ENCODE measurements around the gene SH3RF3.

DNA sequence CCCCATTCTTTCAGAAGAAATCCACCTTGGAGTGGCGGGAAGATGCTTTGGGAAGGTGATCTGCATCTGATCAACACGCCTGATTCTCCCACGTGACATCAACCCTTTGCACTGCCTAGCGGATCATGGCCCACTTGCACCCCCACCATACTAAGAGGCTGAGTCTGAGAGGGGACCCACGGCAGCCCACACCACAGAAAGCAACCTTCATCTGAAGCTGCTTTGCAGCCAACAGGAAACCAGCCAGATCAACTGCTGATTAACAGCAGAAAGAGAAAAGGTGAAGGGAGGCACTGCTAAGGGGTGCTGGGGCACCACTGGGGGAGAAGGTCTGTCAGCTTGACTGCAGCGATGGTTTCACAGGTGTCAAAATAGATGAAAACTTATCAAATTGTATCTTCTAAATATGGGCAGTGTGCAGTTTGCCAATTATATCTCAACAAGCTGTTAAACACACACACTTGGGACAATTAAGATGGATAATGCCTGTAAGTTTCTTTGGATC, 29.1 kb downstream of the ECRG4 start:
- RRBS = no CpG with 5 or more reads among the region's 6 CpGs

- RRBS = no CpG with 5 or more reads among the region's 8 CpGs
Measured at GRCh38 chr2:106137923-106138498, 56.1 kb downstream of the UXS1 start.

DNA sequence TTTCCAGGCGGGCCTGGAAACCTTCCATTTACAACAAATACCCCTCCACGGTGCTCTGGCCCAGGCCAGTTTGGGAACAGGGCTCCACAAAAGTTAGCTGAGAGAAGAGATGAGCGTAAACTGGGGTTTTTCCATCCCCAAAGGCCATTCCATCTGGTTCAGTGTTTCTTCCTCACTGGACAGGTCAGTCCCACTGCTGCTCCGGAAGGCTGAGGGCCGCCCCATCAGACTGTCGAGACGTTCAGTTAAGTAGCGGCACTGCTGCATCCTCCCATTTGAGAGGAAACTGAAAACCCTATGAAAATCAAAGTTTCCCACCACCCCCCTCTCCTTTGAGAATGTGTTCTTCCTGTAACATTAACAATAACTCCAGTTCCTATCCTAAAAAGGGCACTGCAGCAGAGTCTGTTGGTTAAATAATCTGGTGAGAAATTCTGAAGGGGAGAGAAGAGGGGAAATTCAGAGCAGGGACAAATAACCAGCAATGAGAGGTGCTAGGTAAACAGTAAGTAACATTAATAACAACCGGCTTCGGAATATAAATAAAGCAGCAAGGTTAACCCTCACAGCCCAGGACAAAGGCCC, 55.5 kb downstream of the UXS1 start:
- RRBS = no CpG with 5 or more reads among the region's 10 CpGs

DNA sequence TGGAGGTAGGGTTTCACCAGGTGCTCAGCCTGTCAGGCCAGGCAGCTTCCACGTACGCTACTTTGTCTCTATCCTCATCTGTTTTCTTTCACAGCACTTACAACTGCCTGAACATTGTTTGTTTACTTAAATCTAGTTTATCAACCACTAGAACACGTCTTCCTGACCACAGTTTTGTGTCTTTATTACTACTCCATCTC, 11.4 kb upstream of the UXS1 start:
- RRBS = no CpG with 5 or more reads among the region's 3 CpGs

GRCh38 chr2:106338199-106338455, 130.1 kb downstream of the RGPD3 start:
- RRBS = no CpG with 5 or more reads among the region's 3 CpGs

GRCh38 chr2:106536986-106537635, 49.9 kb downstream of the CD8B2 start:
- RRBS = no CpG with 5 or more reads among the region's 5 CpGs

DNA sequence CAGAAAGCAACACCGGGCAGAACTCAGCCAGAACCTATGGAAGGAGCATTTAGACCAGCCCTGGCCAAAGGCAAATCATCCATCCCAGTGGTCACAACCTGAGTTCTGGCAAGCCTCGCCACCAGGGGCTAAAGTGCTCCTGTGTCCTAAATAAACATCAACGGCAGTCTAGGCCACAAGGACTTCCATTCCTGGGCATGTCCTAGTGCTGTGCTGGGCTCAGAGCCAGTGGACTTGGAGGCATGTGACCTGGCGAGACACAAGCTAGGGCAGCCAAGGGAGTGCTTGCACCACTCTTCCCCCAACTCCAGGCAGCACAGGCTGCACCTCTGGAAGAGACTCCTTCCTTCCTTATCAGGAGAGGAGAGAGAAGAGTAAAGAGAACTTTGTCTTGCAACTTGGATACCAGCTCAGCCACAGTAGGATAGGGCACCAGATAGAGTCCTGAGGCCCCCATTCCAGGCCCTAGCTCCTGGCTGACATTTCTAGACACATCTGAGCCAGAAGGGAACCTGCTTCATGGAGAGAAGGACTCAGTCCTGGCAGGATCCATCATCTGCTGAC, 68.9 kb downstream of the ST6GAL2 start:
- RRBS = no CpG with 5 or more reads among the region's 4 CpGs

- RRBS = no CpG with 5 or more reads among the region's 12 CpGs
Measured at GRCh38 chr2:108316568-108317170, 28.0 kb downstream of the SULT1C2 start.

DNA sequence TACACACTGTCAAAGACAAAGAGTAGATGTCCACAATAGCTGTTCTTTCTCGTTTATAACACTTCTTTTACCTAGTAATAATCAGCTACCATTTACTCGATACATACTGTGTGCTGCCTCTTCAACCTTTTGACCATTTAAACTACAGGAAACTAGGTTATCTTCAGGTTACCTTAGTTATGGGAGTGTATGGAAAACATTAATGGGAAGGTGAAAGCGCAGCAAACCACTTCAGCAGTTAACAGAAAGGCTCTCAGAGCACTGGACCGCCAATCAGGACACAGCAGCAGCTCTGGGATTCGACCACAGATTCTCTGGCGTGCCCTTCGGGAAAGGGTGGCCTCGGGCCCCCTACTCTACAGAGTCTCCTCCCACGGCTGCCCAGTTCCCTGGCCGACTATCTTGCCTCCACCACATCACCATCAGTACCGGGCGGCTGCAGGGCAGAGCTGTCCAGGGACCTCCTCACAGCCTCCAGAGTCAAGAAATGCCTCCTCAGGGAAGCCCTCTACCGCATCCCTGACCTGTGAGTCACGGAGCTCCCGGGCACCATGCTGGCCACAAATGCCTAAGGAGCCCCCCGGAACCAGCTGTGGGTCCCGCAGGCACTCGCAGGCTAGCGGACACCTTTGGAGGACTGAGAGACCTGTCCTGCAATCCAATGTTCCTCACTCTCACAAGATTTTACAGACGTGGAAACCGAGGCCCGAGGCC, 611 bp upstream of the GCC2 start:
- RRBS = 6% methylated on average over 3 of the region's 22 CpGs

GRCh38 chr2:108591141-108591795, 57.0 kb downstream of the LIMS1 start:
- RRBS = no CpG with 5 or more reads among the region's 7 CpGs

- RRBS = no CpG with 5 or more reads among the region's 6 CpGs
Measured at GRCh38 chr2:108594745-108595799, 60.8 kb downstream of the LIMS1 start.

GRCh38 chr2:108595800-108596098, 61.5 kb downstream of the LIMS1 start:
- RRBS = no CpG with 5 or more reads among the region's 2 CpGs

DNA sequence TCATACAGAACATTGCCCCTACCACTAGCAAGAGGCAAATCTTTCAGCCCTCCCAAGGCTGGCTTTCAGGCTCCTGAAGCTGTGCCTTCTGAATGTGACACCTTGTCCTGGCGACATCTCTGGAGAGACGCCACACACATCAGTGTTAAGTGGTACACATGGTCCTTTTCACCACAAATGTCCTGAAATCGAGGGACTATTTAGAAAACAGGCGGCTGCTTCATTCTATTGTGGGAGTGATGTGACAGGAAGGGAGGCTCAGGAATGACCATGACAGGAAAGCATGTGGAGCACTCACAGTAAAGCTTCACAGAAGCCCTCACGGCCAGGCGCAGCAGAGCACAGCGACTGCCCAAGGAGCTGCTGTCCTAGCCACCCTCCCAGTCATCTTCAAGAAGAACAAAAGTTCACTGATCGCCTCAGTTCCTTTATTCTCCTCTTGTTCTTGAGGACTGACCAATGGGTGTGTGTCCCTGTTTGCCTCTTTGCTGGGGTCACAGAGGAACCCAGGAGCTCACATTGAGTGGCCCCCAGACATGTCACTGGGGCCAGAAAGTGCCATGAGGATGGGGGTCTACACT, 84.7 kb upstream of the RANBP2 start:
- RRBS = no CpG with 5 or more reads among the region's 8 CpGs

GRCh38 chr2:108774105-108774459, 12.5 kb upstream of the CCDC138 start:
- RRBS = no CpG with 5 or more reads among the region's 3 CpGs

DNA sequence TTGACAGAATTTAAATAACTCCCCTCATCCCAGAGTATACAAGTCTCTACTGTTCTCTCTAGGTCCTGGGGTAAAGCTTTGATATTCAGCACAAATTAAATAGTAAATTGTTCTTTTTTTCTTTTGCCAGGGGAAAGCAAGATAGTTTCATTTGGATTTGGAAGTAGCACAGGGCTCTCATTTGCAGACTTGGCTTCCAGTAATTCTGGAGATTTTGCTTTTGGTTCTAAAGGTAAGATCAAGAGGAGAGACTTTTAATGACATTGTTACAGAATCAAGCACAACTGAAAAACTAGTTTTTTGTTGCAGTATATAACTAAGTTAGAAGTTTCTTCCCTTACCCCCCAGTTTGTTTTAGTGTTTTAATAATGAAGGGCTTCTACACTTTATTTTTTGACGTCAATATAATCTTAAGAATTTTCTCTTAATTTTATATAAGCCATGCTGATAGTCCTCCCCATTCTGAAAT, 9.5 kb upstream of the CCDC138 start:
- RRBS = no CpG with 5 or more reads among the region's 1 CpG

GRCh38 chr2:109032280-109032570, 43.2 kb upstream of the EDAR start:
- RRBS = no CpG with 5 or more reads among the region's 6 CpGs

DNA sequence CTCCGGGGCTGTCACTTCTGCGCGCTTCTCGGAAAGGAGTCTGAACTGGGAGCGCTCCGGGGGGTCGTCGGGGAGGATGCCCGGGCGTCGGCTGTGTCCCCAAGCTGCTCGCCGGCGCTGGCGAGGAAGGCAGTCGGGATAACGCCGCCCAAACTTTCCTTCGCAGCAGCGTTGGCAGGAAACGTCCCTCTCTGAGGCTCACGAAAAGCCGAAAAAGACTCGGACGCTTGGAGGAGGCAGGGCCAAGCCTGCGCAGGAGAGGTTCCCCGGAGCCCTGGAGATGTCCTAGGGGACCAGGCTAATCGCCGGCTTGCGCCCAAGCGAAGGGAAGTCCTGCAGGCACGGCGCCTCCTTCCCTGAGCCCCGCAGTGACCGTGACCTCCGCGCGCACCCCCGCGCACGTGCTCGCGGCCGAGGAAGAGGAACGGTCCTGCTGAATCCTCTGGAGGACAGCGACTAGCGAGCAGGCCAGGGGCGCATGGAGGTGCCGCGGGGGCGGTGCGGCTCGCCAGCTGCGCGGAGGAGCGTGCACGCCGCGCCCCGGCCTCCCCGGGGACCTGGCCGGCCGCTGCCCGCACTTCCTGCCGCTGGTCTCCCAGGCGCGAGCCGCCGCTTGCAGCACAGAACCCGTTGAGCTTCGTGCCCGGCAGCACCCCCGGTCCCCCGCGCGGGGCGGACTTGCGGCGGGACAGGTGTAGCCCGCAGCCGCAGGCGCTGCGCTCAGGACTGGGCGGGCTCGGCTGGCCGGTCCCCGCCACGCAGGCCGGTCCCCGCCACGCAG, at the start of gene SH3RF3:
SH3RF3 (plus strand) TSS at position 621 of the 781 bp plus-strand sequence.
- RRBS = under 1% methylated on average over 28 of the region's 91 CpGs

DNA sequence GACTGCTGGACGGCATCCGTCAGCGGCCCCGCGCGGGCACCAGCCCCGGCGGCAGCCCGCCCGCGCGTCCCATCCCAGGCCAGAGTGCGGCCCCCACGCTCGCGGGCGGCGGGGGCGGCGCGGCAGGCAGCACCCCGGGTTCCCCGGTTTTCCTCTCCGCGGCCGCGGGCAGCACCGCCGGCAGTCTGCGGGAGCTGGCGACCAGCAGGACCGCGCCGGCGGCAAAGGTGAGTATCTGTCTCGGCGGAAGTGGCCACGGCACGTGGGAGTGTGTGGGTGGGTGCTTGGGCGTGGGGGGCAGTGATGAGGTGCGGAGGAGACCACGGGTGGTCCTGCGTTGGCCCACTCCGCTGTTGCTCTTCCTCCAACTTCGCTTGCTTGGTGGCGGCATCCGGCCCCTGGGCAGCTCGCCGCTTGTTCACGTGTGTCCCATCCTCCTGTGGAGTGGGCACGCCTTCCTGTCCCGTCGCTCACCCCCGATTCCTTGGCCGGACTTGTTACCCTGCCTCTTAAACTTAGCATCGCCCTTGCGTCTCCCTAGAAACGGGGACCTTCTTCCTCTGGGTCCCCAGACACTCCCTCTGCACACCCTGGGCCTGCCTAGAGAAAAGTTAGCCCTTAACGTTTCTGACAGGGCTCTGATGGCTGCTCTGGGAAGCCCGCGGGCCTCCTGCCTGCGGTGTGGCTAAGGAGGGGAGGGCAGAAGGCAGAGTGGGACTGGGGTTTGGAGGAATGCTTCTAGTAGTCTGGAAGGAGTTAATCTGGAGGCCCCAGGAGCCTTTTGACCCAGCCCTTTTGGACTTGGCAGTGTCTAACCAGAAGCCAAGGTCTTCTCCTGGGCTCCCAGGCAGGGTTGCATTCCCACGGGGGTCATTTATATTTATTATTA, 1.1 kb downstream of the SH3RF3 start:
- RRBS = under 1% methylated on average over 23 of the region's 63 CpGs

DNA sequence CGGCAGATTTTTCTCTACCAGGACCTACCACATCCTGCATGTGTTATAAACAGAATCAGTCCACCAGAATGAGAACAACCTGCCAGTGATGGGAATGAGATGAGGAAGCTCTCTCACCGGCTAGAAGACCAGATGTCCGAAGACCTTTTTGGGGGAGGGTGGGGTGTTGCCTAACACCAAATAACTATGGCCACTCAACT, 88.5 kb downstream of the SH3RF3 start:
- RRBS = 54% methylated on average over 2 of the region's 3 CpGs

DNA sequence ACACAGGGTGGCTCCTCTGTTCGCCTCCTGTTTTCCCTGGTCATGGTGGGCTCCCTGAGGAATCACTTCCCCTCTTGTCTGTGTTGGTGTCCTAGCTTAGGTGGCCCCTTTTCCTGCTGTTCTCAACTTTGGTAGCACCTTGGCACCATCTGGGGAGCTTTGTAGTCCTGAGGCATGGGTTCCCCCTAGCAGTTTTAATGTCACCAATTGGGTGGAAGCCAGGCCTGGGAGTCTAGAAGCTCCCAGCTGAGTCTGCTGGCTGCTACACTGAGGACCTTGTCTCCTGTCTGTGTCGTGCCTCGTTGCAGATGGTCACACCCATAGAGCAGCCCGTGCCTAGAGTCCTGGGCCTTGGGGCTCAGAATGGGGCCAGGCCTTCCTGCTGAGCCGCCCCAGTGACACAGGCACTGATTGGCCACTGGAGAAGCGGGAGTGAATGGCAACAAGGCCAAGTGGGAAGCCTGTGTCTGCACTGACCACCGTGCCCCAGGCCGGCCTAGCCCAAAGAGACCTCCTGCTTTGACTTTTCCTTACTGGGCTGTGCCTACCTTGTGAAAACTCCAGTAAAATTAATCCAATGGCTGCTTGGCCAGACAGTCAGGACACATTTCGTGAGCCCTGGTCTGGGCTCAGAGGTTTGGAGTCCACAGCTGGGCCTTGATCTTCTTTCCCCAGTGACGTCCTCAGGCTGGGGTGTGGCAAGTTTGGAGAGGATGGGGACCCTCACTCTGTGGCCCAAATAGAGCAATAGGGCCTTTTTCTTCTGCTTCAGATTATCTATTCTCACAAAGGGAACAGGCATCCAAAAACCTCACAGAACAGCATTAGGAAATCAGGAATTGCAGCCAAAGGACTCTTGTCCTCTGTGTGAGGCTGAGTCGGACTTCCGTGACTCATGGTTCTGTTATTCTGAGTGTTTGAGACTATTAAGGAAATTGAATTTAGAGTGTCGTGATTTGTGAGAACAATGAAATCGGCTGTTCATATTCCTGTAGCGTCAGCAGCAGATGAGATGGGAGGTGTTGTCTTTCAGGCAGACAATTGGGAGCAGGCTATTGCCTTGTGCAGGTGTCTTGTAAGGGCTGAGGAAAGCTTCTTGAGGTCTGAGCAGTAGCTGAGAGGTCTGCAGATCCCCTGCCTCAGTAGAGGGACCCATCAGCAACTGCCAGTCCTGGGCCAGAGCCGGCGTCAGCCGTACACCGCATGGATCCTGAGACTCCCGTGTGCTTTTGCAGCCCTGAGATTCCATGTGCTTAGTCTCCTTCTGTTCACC, 113.5 kb downstream of the SH3RF3 start:
- RRBS = 83% methylated on average over 4 of the region's 20 CpGs